Measurements from ENCODE around the genes NDUFS4, ARL15 and SNX18.

- RAMPAGE, long total RNA, result no peak
- RRBS, 2 experiments, result no CpG with 5 or more reads among the region's 3 CpGs
CAGE:
- cytosol, long polyA minus RNA, result no peak
- cytosol, long polyA plus RNA, result no peak
- long polyA plus RNA, result no peak
- nucleolus, long total RNA, result no peak
- nucleus, long polyA plus RNA, result no peak
- nucleus, long total RNA, result no peak
Observed at GRCh38 chr5:52777180-52777505, 10.6 kb upstream of the ITGA1 start.

GRCh38 chr5:52809884-52810812, 22.4 kb downstream of the ITGA1 start:
- RAMPAGE, long total RNA, result no peak
- RRBS, 2 experiments, result no CpG with 5 or more reads among the region's 4 CpGs
CAGE:
- cytosol, long polyA minus RNA, result no peak
- cytosol, long polyA plus RNA, result no peak
- long polyA plus RNA, result no peak
- nucleolus, long total RNA, result no peak
- nucleus, long polyA plus RNA, result no peak
- nucleus, long total RNA, result no peak

GRCh38 chr5:52840080-52840673, 52.5 kb downstream of the ITGA1 start:
- RAMPAGE, long total RNA, result no peak
- RRBS, 2 experiments, result no CpG with 5 or more reads among the region's 9 CpGs
CAGE:
- cytosol, long polyA minus RNA, result no peak
- cytosol, long polyA plus RNA, result no peak
- long polyA plus RNA, result no peak
- nucleolus, long total RNA, result no peak
- nucleus, long polyA plus RNA, result no peak
- nucleus, long total RNA, result no peak

DNA sequence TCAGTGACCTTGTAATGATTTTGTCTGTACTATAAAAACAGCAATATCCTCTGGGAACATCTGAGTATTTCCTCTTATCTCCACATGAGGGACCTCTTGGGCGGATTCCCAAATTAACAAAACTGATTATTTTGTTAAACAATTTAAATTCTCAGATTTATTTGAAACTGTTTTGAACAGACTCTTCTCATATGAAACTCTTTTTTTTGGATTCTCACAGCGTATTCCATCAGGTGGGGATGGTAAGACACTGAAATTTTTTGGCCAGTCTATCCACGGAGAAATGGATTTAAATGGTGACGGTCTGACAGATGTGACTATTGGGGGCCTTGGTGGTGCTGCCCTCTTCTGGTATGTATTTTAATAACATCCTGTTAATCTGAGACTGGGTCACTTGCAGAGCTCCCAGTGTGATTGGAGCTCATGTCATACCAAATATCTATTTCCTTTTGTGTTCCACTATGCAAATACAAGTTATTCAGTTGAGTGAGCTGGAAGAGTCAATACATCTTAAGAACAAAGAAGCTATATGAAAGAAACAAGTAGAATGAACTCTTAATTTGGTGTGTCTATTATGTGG, 73.8 kb upstream of the ITGA2 start:
- RAMPAGE, long total RNA, result no peak
- RRBS, 2 experiments, result no CpG with 5 or more reads among the region's 4 CpGs
CAGE:
- cytosol, long polyA minus RNA, result no peak
- cytosol, long polyA plus RNA, result no peak
- long polyA plus RNA, result no peak
- nucleolus, long total RNA, result no peak
- nucleus, long polyA plus RNA, result no peak
- nucleus, long total RNA, result no peak

- RAMPAGE, long total RNA, result no peak
- RRBS, 2 experiments, result no CpG with 5 or more reads among the region's 4 CpGs
CAGE:
- cytosol, long polyA minus RNA, result no peak
- cytosol, long polyA plus RNA, result no peak
- long polyA plus RNA, result no peak
- nucleolus, long total RNA, result no peak
- nucleus, long polyA plus RNA, result no peak
- nucleus, long total RNA, result no peak
Observed at GRCh38 chr5:52922299-52922985, 66.7 kb upstream of the ITGA2 start.

GRCh38 chr5:53006674-53007413, 17.7 kb downstream of the ITGA2 start:
- RAMPAGE, long total RNA, result no peak
- RRBS, 2 experiments, result no CpG with 5 or more reads among the region's 4 CpGs
CAGE:
- cytosol, long polyA minus RNA, result no peak
- cytosol, long polyA plus RNA, result no peak
- long polyA plus RNA, result no peak
- nucleolus, long total RNA, result no peak
- nucleus, long polyA plus RNA, result no peak
- nucleus, long total RNA, result no peak

GRCh38 chr5:53484840-53485617, 4.6 kb downstream of the FST start:
- RAMPAGE, long total RNA, result no peak
- RRBS, 2 experiments, result no CpG with 5 or more reads among the region's 8 CpGs
CAGE:
- cytosol, long polyA minus RNA, result no peak
- cytosol, long polyA plus RNA, result no peak
- long polyA plus RNA, result no peak
- nucleolus, long total RNA, result no peak
- nucleus, long polyA plus RNA, result no peak
- nucleus, long total RNA, result no peak

DNA sequence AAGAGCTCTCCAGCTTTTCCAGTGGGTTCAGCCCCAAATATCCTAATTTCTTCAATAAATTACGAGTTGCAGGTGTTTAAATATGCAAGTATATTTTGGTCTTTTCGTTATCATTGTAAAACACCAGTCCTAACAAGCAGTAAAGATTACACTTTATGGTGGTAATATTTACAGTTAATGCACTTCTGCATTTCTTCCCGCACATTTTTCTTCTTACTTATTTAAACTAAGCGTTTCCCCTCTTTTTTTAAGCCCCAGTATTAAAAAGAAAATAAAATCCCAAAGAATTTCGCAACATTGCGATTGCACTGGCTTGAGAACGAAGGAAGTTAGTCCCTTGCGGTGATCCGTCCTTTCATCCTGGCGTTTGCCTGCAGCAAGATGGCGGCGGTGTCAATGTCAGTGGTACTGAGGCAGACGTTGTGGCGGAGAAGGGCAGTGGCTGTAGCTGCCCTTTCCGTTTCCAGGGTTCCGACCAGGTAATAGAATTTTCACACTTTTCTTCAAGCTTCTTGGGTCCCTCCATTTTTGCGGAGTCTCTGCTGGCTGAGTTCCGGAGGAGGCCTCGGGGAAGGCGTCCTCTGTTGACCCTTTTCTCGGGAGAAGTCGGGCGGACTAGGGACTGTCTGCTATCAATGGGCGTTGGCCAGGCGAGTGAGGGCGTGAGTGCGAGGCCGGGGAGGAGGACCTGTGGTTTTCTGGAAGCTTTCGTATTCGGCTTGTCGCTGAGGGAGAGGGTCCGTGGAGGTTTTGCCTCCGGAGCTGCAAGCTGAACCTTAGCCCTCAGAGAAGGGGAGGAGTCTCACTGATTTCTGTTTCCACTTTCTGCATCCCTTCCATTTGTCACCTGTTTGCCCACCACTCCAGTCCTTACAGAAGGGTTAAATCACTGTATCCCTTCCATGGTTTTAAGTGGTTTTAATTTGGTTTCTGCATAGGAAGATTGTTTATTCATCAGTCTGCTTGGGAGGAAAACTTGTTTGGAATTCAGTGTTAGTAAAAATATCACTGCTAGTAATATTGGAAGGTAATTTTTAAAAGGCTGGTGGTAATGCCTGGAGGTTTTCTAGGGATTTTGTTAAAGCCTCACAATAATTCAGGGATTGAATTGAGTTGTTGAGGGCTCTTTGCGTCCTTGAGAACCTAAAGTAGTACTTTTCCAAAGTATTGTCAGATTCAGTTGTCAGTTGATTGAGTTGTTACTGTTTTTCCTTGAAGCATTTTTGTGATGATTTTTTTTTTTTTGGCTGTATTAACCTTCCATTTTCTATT, at the start of gene NDUFS4:
Gene NDUFS4 (plus strand): TSS at position 358 of the 1,272 bp plus-strand sequence.
- RAMPAGE, long total RNA, result start-site peak on the plus strand centred at position 370 of the sequence, 20 bp wide, 232 and 617 reads in 2 replicates
- RRBS, 2 experiments, result 0 to 5% methylated on average over 5 of the region's 34 CpGs
CAGE:
- cytosol, long polyA minus RNA, result start-site peak on the plus strand centred at position 376 of the sequence, 13 bp wide, 60 reads
- cytosol, long polyA plus RNA, result start-site peak on the plus strand centred at position 373 of the sequence, 35 bp wide, 172 and 34 reads in 2 replicates
- long polyA plus RNA, result start-site peak on the plus strand centred at position 374 of the sequence, 9 bp wide, 23 and 34 reads in 2 replicates
- nucleolus, long total RNA, result start-site peak on the plus strand centred at position 358 of the sequence, 11 bp wide, 246 reads
- nucleus, long polyA plus RNA, result start-site peak on the plus strand centred at position 368 of the sequence, 23 bp wide, 32 and 336 reads in 2 replicates
- nucleus, long total RNA, result start-site peak on the plus strand centred at position 367 of the sequence, 8 bp wide, 37 reads

DNA sequence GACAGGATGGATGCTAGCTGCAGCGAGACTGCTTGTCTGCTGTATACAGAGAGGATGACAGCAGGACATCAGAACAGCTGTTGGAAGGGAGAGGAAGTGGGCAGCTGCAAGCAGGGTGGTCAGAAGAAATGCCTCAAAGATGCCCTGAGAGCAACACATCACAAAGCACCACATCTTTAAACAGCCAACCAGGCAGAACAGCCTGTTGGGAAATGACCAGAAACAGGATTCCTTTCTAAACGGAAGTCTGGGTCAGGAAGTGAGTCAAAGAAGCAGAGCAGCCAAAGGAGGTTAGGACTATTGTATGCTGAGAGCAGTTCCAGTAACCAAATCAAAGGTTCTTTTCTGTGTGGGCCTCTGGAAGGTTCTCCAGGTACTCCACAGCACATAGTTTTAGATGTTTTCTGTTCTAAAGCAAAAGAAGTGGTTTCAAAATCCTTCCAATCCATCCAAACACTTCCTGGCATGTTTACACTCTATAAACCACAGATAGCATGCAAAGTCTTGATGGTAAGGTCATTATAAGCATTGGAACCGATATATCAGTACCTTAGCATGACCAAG, 219.3 kb downstream of the NDUFS4 start:
- RAMPAGE, long total RNA, result no peak
- RRBS, 2 experiments, result no CpG with 5 or more reads among the region's 3 CpGs
CAGE:
- cytosol, long polyA minus RNA, result no peak
- cytosol, long polyA plus RNA, result no peak
- long polyA plus RNA, result no peak
- nucleolus, long total RNA, result no peak
- nucleus, long polyA plus RNA, result no peak
- nucleus, long total RNA, result no peak

- RAMPAGE, long total RNA, result no peak
- RRBS, 2 experiments, result no CpG with 5 or more reads among the region's 10 CpGs
CAGE:
- cytosol, long polyA minus RNA, result no peak
- cytosol, long polyA plus RNA, result no peak
- long polyA plus RNA, result no peak
- nucleolus, long total RNA, result no peak
- nucleus, long polyA plus RNA, result no peak
- nucleus, long total RNA, result no peak
Observed at GRCh38 chr5:53985355-53986187, 324.8 kb downstream of the ARL15 start.

- RAMPAGE, long total RNA, result no peak
- RRBS, 2 experiments, result no CpG with 5 or more reads among the region's 2 CpGs
CAGE:
- cytosol, long polyA minus RNA, result no peak
- cytosol, long polyA plus RNA, result no peak
- long polyA plus RNA, result no peak
- nucleolus, long total RNA, result no peak
- nucleus, long polyA plus RNA, result no peak
- nucleus, long total RNA, result no peak
Observed at GRCh38 chr5:54230950-54231608, 79.3 kb downstream of the ARL15 start.

GRCh38 chr5:54293800-54294649, 16.3 kb downstream of the ARL15 start:
- RAMPAGE, long total RNA, result no peak
- RRBS, 2 experiments, result no CpG with 5 or more reads among the region's 11 CpGs
CAGE:
- cytosol, long polyA minus RNA, result no peak
- cytosol, long polyA plus RNA, result no peak
- long polyA plus RNA, result no peak
- nucleolus, long total RNA, result no peak
- nucleus, long polyA plus RNA, result no peak
- nucleus, long total RNA, result no peak

DNA sequence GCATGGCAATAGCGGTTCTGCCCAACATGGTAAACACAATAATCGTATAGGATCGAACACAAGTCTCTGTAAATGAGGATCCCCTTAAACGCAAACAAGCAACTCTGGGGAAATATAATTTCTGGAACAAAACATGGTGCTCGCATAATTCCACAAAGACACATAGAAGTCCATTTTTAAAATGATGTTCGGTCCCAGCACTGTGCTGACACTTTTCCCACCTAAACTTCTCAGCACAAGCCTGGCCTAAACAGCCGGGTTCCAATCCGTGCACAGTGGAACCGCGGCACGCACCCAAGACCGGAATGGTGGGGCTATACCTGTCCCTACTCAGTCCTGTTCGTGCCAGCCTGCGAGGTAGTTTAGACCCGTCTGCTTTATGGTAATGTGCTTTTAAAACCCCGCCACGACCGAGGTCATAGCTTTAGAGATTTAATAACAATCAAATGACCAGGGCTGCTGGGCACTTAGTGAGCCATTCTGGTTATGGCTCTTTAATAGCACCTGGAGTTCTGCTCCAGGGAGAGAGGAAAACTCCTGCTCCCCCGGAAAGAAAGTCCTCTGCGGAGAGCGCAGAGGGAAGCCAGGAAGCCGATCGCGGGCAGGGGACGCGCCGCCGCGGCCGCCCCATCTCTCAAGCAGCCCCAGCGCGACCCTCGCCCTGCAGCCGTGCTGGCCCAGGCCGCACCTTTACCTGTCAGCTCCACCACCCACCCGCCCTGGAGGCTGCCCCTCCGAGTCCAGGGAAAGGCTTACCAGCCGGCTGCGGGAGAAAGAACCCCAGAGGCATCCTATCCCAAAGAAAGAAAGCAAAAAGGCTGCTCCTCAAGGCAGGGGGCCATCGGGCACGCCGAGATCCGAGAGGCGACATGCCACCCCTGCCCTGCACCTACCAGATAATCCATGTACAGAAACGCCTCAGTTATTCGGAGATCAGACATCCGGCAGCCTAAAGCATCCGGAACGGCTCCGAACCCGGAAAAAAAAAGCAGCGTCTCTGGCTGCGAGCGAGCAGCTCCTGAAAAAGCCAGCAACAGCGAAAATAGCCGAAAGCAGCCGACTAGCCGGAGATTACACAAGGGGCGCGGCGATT, at the start of gene ARL15:
Gene ARL15 (minus strand): TSS at position 1,035 of the 1,093 bp plus-strand sequence.
- RAMPAGE, long total RNA, result no peak
- RRBS, 2 experiments, result 2 to 19% methylated on average over 14 of the region's 61 CpGs
CAGE:
- cytosol, long polyA minus RNA, result no peak
- cytosol, long polyA plus RNA, result no peak
- long polyA plus RNA, result no peak
- nucleolus, long total RNA, result no peak
- nucleus, long polyA plus RNA, result start-site peak on the minus strand centred at position 996 of the sequence, 51 bp wide, 138 and 109 reads in 2 replicates
- nucleus, long total RNA, result no peak

GRCh38 chr5:54458987-54459267, 3.4 kb downstream of the HSPB3 start:
- RAMPAGE, long total RNA, result no peak
- RRBS, 2 experiments, result no CpG with 5 or more reads among the region's 5 CpGs
CAGE:
- cytosol, long polyA minus RNA, result no peak
- cytosol, long polyA plus RNA, result no peak
- long polyA plus RNA, result no peak
- nucleolus, long total RNA, result no peak
- nucleus, long polyA plus RNA, result no peak
- nucleus, long total RNA, result no peak

GRCh38 chr5:54460378-54460877, 4.9 kb downstream of the HSPB3 start:
- RAMPAGE, long total RNA, result no peak
- RRBS, 2 experiments, result no CpG with 5 or more reads among the region's 2 CpGs
CAGE:
- cytosol, long polyA minus RNA, result no peak
- cytosol, long polyA plus RNA, result no peak
- long polyA plus RNA, result no peak
- nucleolus, long total RNA, result no peak
- nucleus, long polyA plus RNA, result no peak
- nucleus, long total RNA, result no peak

- RAMPAGE, long total RNA, result no peak
- RRBS, 2 experiments, result under 1 to 1% methylated on average over 23 to 31 of the region's 93 CpGs
CAGE:
- cytosol, long polyA minus RNA, result no peak
- cytosol, long polyA plus RNA, result no peak
- long polyA plus RNA, result no peak
- nucleolus, long total RNA, result no peak
- nucleus, long polyA plus RNA, result no peak
- nucleus, long total RNA, result no peak
Observed at GRCh38 chr5:54517271-54518150, at the start of gene SNX18. TSS of gene SNX18 (plus strand) at chr5:54517759.

GRCh38 chr5:54646656-54647091, 129.1 kb downstream of the SNX18 start:
- RAMPAGE, long total RNA, result no peak
- RRBS, 2 experiments, result no CpG with 5 or more reads among the region's 7 CpGs
CAGE:
- cytosol, long polyA minus RNA, result no peak
- cytosol, long polyA plus RNA, result no peak
- long polyA plus RNA, result no peak
- nucleolus, long total RNA, result no peak
- nucleus, long polyA plus RNA, result no peak
- nucleus, long total RNA, result no peak

DNA sequence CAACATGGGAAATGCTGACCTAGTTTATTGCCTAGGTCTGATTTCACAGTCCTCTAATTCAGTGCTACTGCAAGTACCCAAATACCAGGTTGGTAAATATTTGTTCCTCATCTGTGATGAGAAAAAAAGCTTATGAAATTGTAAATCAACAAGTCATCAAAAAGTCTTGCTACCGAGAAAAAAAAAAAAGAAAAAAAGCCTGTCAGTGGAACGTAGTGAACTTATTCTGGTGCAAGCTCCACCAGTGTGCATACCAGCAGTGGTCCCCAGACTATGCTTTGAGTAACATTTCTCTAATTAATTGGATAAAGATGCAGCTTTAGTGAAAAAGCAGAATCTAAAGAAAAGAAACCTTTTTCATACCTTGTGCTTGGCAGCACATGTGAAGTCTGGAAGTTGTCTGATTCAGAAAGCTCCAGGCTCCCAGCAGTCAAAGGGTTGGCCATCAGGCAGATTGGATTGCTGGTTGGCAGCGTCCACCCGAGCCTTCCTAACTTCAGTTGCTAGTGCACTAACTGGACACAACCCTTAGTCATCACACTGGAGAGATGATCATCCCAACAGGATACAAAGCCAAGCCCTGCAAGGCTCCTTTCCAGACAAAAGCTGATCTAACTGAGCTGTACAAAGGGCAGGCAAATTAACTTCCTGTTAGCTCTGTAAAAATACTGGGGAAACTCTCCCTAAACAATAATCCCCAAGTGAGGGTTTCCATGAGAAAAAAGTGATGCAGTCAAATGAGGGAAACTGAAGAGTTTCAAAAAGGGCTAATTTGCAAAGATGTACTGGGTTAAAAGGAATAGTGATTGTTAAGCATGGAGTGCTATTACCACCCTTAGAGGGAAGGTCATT, 185.5 kb downstream of the SNX18 start:
- RAMPAGE, long total RNA, result no peak
- RRBS, 2 experiments, result no CpG with 5 or more reads among the region's 4 CpGs
CAGE:
- cytosol, long polyA minus RNA, result no peak
- cytosol, long polyA plus RNA, result no peak
- long polyA plus RNA, result no peak
- nucleolus, long total RNA, result no peak
- nucleus, long polyA plus RNA, result no peak
- nucleus, long total RNA, result no peak

DNA sequence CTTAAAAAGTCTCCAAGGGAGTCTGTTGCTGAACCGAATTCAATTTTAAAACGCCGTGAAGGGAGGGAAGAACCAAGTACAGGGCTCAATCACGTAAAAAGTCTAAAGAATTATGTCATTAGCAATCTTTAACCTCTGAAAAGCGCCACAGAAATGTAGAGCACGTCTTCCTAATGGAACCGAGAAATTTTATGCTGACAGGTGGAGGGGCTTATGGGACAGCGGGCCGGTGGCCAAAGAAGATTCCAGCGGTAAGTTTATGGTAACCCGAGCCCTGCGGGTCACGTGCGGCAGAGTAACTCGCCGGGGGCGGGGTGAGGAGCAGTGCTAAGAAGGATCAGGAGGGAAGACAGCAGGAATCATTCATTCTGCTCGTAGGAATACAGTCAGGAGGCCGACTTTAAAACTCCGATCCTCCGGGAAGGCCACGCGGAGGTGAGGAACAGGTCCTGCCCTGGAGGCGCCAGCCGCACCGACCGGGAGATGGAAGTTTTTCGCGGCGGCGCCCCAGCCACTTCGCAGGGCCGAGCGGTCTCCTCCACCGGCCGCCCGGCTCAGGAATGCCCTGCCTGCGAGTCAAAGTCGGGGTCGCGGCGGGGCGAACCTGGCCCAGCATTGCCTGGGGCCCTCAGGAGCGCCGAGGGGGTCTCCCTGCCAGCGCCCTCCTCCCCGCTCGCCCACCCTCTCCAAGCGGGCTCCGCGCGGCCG, 101.9 kb downstream of the ESM1 start:
- RAMPAGE, long total RNA, result no peak
- RRBS, 2 experiments, result 7 to 18% methylated on average over 22 to 25 of the region's 53 CpGs
CAGE:
- cytosol, long polyA minus RNA, result no peak
- cytosol, long polyA plus RNA, result no peak
- long polyA plus RNA, result no peak
- nucleolus, long total RNA, result no peak
- nucleus, long polyA plus RNA, result no peak
- nucleus, long total RNA, result no peak

GRCh38 chr5:55535123-55535299, 247 bp upstream of the PLPP1 start:
- RAMPAGE, long total RNA, result no peak
- RRBS, 2 experiments, result no CpG with 5 or more reads among the region's 21 CpGs
CAGE:
- cytosol, long polyA minus RNA, result no peak
- cytosol, long polyA plus RNA, result no peak
- long polyA plus RNA, result no peak
- nucleolus, long total RNA, result no peak
- nucleus, long polyA plus RNA, result no peak
- nucleus, long total RNA, result no peak